Hematopoietic multipotent progenitor cell (in vitro differentiated cells): ENCODE results near the genes TMEM52, GABRD and PEX10.

DNA sequence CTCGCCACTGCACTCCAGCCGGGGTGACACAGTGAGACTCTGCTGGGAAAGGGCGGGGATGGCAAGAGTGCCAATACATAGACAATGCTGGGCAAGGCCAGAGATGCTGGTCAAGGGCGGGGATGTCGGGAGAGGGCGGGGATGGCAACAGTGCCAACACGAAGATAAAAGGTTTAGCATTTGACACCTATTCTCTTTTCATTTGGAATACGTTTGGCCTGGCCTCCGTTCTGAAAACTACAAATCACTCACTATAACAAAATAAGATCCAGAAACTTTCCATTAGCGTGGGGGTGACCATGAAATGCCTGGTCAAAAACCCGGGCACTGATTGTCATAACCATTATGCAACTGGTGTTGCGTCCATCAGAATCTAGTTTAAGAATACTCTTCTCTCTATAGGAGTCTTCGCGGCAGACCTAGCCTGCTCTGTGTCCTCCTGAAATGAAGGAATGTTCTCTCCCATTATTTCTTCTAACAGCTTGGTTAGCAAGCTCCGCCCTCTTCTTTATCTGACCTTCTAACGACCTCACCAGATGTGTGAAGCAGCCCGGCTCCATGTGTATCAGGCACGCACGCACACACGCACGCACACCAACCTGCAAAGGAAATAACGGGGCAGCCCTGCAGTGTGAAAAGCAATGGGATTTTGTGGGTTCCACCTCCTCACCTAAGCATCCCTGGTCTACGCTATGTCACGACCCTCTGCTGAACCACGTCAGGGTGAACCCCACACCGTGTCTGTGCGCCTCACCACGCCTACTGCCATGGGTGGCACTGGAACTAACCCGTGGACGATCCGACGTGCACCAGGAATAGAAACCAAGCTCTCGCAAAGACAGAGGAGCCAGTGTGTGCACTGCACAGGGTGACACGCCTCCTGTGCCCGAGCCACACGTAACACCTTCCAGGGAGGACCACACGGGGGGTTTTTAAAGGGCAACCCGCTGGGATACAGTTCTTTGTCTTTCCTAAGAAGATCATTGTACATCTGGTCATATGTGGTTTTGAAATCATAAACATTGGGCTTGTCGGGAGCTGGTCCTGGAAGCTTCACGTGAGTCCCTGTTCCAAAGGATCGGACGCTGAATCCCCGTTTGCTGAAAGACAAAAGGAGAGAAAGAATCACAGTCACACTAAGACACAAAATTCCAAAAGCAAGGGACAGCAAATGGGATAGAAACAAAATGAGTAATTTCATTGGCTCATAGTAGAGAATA lies 10.4 kb downstream of the SSU72 start:
- CAGE, long polyA plus RNA = no peak

- CAGE, long polyA plus RNA = no peak
Observed at GRCh38 chr1:1715454-1715802, 8.7 kb downstream of the CDK11A start.

DNA sequence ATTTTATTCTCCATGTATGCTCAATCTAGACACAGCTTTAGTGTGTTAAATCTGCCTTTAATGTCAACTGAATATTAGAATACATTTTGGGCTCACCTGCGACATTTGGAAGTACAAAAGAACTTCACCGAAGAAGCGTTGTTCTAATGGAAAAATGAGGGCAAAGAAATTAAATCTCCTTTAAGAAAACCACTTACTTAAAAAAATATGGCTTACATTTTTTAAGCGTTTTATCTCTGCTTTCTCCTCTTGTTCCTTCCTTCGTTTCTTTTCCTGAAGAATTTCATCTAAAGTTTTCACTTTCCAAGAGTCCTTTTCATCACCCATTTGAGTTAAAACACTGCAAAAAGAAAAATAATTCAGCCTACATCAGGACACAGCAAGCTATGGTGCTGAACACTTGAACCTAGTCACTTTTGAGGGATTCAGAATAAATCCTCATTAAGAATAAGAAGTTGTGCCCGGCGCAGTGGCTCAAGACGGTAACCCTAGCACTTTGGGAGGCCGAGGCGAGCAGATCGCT lies 1.6 kb downstream of the CDK11A start:
- CAGE, long polyA plus RNA = no peak

DNA sequence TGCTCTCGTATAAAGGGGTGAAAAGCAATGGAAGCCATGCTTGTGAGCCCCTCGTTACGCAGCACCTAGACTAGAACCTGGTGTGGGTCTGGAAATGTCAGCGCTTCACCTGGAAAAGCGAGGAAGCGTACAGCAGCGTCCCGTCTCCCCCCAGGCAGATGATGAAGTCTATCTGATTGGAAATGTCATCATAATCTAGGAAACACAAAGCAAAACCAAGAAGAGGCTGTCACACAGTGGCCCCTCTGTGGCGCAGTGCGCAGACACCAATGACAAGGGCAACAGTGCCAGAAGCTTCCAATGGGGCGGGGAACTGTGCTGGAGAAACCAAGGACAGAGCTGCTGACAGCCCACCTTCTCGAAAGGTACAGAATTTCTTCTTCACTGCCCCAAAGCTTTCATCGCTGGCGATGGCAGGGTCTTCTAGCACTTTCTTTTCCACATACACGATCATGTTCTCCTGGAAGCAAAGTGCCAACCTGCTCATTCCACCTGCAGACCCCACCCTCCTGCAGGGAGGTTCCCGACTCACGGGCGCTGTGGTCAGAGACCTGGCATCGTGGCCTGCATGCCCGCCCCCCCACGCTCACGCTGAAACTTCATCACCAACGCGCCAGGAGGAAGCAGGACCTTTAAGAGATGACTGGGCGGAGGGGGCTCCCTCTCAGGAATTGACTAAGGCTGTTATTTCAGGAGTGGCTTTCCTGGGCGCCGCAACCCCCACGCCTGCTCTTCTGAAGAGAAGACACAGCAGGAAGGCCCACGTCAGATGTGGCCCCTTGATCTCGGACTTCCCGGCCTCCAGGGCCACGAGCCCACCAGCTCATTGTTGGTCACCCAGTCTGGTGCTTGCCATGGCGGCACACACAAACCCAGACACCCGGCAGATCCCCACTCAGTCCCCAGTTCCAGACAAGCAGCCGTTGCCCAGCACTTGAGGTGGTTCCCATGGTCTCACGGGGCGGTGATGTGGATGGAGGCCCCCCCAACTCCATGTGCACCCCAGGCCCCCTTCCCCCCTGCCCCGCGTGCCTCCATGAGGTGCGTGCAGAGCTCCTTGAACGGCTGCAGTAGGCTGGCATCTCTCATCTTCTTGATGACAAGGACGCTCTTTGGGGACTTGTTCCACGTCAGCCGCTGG lies 21.8 kb downstream of the NADK start:
- CAGE, long polyA plus RNA = no peak

- CAGE, long polyA plus RNA = no peak
Observed at GRCh38 chr1:1793119-1793619, 14.9 kb upstream of the NADK start.

GRCh38 chr1:1858569-1858997 lies 32.3 kb downstream of the GNB1 start:
- CAGE, long polyA plus RNA = no peak

DNA sequence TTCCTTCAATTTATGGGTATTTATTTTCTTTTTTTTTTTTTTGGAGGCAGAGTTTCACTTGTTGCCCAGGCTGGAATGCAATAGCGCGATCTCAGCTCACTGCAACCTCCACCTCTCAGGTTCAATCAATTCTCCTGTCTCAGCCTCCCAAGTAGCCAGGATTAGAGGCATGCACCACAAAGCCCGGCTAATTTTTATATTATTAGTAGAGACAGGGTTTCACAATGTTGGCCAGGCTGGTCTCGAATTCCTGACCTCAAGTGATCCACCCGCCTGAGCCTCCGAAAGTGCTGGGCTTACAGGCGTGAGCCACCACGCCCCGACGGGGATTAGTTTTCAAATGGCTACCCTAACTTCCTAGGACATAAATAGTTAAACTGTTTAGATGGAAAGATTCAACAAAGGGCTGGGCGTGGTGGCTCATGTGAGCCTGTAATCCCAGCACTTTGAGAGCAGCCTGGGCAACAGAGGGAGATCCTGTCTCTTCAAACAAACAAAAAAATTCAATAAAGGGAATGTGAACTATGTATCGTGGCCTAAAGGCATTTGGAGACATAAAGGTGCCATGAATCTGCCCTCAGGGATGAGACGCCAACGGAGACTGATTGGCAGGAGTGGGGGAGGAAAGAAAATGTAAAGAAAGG lies 31.8 kb downstream of the GNB1 start:
- CAGE, long polyA plus RNA = no peak

DNA sequence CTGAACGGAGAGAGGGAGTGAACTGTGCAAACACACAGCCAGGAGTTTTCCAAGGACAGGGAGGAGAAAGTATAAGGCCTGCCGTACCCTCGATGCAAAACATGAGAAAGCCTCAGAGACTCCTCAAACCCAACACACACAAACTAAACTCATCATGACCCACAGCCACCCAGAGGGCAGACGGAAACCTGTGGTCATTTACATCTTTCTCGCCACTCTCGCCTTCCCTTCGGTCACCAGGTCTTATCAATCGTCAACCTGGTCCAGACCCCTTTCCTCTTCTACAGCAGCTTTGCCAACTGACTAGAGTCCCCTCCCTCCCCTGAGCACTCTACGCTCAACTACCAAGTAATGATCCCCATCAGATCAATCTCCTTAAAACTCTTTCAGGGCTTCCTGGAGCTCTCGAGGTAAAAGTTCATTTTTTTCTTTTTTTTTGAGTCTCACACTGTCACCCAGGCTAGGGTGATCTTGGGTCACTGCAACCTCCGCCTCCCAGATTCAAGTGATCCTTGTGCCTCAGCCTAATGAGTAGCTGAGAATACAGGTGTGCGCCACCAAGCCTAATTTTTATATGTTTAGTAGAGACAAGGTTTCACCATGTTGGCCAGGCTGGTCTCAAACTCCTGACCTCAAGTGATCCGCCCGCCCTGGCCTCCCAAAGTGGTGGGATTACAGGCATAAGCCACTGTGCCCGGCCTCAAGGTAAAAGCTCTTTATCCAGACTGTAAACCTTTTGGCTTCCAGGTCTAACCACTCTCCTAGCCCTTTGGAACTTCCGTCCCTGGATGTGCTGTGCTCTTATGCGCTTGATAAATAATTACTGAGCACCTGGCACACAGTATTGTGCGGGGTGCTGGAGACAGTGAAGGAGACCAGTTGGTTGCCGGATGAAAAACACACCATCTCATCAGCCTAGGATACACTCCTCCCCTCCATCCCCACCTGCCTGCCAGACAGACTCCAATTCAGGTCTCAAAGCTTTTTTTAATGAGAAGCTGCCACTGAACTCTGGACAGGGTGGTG lies 9.6 kb downstream of the GNB1 start:
- CAGE, long polyA plus RNA = no peak

DNA sequence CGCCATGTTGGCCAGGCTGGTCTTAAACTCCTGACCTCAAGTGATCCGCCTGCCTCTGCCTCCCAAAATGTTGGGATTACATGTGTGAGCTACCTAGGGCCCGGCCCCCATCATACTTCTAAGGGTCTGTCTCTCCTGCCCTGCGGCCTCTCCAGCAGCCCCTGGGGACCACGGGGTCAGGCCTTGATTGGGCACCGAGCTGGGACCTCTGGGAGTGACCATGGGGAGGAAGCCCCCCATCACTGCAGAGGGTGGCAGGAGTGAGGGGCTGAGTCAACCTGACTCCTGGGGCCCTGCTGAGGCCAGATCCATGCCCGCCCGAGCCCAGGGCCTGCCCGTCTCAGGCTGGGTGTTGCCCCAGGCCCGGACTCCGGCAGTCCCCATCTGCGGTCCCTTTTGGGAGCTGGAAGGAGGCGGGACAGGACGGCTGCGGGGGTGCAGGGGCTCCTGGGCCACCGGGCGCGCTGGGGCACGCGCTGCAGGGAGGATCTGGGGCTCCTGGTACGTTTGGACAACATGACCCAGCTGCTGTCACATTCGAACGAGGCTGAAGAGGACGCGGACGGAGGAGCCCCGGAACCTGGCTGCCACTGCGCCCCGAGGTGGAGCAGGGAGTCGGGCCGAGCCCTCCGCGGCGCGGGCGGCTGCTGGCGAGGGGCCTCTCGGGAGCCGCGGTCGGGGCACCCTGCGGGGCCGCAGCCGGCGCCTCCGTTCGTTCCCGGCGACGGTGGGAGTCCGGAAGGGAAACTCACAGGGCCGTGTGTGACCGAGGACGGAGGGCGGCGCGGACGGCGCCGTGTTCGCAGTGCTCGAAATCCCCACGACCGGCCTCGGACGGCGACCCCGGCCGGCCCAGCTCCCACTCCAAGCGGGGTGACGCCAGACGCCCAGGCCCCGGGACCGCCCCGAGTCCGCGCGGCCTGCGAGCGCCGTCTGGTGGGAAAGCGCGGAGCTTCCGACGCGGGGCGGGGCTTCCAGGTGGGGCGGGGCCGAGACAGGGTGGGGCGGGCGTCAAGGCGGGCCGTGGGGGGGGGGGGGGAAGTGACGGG lies 6.5 kb upstream of the CALML6 start:
- CAGE, long polyA plus RNA = no peak

DNA sequence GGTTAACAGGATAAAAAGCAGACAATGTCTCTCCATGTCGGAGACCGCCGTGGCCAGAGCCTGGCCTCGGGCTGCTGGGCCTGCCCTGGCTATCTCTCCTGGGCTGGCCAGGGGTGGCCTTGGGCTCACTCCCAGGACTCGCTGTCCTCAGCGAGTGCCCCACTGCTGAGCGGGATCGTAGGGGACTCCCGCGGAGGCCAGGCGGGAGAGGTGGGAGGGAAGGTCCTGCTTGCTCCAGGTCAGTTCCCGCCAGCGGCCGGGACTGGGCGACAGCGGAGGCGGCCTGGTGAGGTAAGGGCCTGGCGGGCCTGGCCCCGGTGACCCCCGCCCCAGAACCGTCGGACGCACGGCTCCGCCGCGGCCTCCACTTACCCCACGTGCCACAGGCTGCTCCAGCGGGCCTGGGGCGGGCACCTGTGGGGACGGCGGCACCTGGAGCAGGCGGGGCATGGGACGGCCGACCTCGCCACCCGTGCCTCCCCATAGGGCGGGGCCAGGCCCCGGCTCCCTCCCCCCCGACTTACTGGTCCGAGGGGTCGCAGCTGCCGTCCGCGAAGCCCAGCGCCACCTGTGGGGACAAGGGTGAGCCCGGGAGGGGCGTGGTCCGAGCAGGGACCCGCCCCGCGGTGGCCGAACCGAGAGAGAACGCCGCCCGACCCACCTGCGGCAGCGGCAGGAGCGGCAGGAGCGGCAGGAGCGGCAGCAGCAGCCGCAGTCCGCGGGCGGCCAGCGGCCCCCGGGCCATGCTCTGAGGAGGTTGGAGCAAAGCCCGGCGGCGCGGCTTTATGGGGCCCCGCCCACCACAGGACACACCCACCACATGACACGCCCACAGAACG lies at the start of gene TMEM52:
TMEM52 (minus strand) TSS at position 759 of the 839 bp plus-strand sequence.
- CAGE, long polyA plus RNA = no peak

- CAGE, long polyA plus RNA = no peak
Observed at GRCh38 chr1:2019037-2019587, at the start of gene GABRD. TSS of gene GABRD (plus strand) at chr1:2019345.

GRCh38 chr1:2267259-2267823 lies 39.2 kb downstream of the SKI start:
- CAGE, long polyA plus RNA = no peak

DNA sequence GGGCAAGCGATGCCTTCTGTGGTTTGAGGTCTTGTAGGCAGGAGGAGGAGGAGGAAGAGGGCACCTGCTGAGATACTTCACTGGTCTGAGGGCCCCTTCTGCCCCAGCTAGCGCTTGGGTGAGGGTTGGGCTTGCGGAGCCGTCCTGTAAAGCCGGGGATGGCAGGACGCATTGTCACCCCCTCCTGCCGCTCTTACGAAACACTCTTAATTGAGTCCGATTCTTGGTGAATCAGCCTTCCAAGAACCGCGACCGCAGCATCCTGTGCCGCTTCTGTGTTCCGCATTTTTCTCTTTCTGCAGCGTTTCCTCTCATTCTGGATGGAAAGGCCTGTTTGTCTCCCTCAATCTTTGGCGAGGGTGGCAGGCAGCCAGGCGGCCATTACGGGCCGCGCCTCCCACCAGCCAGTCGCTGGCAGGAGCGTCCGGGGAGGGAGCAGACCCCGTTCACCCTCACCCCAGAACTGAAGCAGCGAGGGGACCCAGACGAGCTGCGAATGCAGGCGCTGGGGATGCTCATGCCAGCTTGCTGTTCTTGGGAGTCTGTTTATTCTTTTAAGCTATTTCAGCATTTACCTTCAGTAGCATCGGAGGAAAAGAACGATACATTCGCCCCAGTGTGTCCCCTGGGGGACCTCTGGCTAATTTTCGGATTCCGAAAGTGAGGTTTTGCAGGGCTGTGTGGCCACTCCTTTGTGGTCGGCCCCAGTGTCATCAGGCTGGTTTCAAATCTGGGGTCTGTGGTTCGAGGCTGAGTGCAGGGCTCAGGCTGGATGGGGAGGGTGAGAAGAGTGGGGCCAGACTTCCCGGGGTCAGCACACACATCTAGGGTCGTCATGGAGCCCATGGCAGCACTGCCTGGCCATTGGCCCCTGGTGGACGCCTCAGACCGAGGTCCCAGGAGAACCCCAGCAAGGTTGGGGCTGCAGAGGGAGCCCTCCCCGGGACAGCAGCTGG lies 62.8 kb downstream of the SKI start:
- CAGE, long polyA plus RNA = no peak

- CAGE, long polyA plus RNA = no peak
Observed at GRCh38 chr1:2296468-2296999, 68.4 kb downstream of the SKI start.

DNA sequence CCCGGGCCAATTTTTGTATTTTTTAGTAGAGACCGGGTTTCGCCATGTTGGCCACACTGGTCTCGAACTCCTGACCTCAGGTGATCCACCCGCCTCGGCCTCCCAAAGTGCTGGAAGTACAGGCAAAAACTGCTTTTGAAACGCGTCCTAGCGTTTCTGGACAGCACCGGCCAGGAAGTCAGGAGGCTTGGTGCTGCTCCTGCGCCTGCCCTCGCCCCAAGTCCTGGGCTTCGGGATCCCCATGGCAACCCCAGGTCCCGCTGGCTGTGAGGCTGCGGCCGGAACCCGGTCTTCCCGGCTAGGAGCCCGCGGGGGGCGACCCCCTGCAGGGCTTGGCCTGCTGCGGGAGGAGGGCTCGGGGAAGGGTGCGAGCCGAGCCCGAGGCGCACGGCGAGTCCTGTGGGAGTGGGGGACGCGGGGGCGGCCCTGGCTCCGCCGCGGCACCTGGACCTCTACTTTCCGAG lies 420 bp downstream of the MORN1 start:
- CAGE, long polyA plus RNA = no peak

GRCh38 chr1:2411777-2412635 lies at the start of gene PEX10:
TSS of gene PEX10 (minus strand) at chr1:2412564.
- CAGE, long polyA plus RNA = no peak

DNA sequence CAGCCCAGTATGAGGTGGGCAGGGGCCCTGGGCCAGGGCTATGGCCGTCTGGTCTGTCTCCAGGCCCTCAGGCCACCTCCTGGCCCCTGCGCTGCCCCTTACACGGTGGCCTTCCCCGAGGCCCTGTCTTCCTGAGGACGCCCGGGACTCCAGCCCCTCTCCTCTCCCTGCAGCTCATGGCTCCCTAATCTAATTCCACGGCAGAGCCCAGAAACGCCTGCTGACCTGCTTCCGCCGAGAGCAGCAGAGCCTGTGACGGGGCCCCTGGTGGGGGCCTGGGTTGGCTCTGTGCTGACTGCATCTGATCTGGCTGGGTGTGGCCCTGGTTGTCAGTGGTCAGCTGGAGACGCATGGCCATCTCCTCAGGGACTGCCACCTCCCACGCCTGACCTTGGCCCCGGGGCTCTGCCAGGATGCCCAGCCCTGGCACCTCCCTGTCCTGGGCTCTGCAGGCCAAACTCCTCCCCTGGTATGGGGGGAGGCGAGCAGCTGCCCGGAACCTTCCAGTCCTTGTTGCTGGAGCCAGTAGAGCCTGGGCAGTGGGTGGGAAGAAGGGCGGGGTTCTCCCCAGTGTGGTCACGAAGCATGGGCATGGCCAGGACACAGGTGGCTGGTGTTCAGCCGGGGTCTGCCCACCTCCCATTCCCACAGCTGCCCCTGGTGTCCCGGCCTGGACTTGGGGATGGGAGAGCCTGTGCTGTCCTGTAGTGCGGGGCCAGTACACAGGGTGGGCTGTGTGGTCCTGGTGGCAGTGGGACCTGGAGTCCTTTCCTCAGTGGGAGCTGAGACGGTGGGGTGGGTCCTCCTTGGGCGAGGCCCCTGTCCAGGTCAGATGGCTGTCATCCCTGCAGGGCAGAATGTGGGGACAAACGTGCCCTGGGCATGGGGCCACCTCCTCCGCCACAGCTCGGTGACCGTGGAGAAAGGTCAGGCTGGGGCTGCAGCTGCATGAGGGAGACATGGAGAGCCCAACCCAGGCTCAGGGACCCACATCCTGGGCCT lies 988 bp upstream of the PLCH2 start:
- CAGE, long polyA plus RNA = no peak

DNA sequence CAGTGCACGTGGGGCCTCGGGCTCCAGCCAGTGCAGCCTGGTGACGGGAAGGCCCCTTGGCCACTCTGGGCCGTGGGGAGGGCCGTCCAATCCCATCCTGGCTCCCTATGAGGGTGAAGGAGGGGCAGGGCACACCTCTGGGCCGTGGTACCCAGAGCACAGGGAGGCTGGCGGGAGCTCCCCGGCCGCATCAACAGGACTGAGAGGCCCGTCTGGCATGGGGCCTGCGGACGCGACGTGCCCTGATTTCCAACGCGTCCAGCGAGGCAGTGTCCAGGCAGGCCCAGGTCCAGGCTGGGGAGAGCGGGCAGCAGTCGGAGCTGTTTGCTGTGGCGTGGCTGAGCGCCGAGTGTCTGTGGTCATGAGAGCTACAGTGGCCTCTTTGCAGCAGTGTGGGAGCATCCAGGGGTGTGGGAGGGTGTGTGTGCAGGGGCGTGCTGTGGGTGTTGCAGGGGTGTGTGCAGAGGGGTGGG lies 17.4 kb downstream of the PLCH2 start:
- CAGE, long polyA plus RNA = no peak

GRCh38 chr1:2526863-2527097 lies 384 bp upstream of the PANK4 start:
- CAGE, long polyA plus RNA = no peak

GRCh38 chr1:2543466-2544225 lies 12.5 kb upstream of the TNFRSF14 start:
- CAGE, long polyA plus RNA = no peak